ENCODE data around the gene CLCNKA.

DNA sequence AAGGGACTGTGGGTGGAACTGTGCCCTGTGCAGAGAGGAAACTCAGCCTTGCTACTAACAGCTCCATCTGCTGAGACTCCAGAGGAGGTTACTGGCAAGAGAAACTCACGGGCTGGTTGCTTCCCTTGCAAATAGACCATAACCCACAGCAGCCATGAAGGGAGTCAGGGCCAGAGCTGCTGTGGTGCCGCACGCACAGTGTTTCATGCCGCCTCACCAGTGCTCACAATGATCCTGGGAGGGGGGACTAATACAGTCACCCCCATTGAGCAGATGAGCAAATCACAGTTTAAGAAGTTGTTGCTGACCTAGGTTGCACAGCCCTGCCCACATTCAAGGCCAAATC lies 13.7 kb downstream of the ZBTB17 start:
- PRO-cap, result no peak

DNA sequence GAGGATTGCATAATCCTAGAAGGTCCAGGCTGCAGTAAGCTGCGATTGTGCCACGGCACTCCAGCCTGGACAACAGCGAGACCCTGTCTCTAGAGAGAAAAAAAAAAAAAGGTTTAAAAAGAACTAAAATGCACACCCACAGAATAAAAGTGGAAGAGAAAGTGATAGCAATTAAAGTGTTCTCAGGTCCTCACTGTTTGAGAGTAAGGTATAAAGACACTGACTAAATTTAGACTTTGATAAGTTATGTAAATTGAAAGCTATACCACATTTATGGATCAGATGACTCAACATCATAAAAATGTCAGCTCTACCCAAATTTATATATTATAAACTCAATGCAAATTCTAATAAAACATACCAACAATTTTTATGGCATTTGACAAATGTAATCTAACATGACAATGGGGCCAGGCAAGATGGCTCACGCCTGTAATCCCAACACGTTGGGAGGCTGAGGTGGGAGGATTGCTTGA lies 11.8 kb downstream of the ZBTB17 start:
- PRO-cap, result no peak

- PRO-cap, result no peak
Observed at GRCh38 chr1:16013685-16014216, 4.1 kb downstream of the HSPB7 start.

GRCh38 chr1:16021682-16022270 lies at the start of gene CLCNKA:
Gene CLCNKA, plus strand, starts transcription at chr1:16022036.
- PRO-cap, result no peak

DNA sequence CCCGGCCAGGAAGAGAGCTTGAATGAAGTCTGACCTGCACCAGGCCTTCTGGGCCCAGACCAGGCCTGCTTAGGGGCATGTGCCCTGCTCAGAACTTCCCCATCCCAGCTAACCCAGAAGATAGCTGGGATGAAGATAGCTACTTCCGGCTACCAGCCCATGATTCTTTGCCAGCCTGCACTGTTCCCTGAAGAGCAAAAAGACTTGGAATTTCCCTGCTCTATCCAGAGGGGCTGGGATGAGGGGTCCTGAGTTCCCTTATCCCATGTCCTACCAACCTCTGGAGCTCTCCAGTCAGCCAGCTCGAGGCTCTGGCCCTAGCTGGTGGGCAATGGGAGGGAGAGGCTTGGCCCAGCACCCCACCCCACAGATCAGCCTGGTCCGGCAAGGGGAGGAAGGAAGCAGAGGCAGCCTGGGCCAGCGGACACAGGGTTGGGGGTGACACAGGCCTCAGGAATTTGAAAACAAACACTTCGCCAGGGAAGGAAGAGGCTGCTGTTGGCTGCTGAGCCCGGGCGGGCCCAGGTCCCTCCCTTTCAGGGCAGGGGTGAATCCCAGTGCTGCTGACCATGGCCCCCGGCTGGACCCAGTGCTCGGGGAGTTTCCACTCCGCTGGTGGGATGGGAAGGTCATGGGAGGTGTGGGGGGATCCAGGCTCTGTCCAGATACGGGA lies 25.9 kb upstream of the EPHA2 start:
- PRO-cap, result bidirectional peak, plus-strand start at position 557 of the sequence, minus-strand start at position 386 of the sequence

GRCh38 chr1:16394985-16395388 lies 27.9 kb downstream of the SZRD1 start:
- PRO-cap, result no peak

GRCh38 chr1:16498330-16498925 lies 57.9 kb downstream of the NECAP2 start:
- PRO-cap, result no peak

GRCh38 chr1:16623390-16623881 lies 182.9 kb downstream of the NECAP2 start:
- PRO-cap, result no peak

DNA sequence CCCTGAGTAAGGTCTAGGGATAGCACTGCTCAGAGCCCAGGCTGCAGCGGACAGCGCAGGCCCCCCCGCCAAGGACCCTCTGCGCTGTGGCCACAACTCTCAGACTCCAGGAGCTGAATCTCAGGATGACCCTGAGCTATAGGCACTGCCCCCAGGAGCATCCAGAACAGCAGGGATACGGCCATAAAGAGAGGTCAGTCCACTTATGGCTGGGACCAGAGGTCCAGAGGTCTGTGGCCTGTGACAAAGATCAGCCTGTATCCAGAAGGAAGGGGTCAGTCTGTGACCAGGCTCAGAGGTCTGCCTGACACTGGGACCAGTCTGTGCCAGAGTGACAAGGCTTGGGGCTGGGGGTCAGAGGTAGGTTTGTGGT lies 186.2 kb downstream of the NECAP2 start:
- PRO-cap, result no peak

DNA sequence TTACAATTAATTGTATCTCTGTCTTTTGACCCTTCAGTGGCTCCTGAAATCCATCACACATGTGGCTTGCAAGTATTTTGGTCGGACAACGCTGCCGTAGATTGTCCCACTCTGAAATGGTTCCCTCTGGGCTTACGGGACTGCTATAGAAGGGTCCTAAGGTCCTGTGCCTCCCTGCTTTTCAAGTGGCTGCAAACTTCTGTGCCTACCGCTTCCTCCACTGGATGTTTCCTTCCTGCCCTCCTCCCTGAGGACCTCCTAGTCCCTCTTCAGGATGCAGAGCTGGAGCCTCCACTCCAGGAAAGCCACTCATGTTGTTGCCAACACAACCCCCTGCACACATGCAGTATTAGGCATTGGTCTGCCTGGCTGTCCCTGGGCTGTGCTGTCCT lies 155.1 kb upstream of the CROCC start:
- PRO-cap, result no peak

DNA sequence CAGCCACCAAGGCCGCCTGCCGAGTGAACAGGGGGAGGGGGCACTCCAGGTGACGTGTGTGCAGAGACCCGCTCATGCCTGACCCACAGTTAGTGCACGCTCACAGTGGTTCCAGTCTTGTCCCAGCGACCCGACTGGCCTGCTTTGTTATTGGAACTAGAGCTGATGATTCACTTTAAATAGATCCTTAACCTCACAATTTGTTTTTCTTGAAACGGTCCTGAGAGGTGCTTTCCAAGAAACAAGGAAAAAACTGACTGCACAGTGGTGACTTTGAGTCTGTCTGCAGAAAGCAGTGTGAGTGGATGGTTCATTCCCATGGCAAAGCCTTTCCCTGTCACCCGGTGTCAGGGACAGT lies 149.0 kb upstream of the CROCC start:
- PRO-cap, result no peak

DNA sequence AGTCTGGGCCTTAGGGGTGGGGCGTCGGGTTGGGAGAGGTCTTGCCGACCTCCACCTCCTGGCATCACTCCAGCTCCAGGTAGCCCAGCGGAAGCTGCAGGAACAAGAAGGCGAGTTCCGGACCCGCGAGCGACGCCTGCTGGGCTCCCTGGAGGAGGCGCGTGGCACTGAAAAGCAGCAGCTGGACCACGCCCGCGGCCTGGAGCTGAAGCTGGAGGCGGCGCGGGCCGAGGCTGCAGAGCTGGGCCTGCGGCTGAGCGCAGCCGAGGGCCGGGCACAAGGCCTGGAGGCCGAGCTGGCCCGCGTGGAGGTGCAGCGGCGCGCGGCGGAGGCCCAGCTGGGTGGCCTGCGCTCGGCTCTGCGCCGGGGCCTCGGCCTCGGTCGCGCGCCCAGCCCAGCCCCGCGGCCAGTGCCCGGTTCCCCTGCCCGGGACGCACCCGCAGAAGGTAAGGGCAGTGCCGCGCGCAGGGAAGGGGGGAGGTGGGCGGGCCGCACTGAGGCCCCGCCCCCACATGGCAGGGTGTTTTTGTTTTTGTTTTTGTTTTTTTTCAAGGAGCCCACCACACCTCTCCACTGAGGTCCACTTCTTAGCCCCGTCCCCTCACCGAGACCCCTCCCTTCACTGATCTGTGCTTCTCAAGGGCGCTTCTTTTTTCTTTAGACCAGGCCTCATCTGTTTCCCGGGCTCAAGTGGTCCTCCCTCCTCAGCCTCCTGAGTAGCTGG lies 19.6 kb downstream of the MFAP2 start:
- PRO-cap, result no peak

DNA sequence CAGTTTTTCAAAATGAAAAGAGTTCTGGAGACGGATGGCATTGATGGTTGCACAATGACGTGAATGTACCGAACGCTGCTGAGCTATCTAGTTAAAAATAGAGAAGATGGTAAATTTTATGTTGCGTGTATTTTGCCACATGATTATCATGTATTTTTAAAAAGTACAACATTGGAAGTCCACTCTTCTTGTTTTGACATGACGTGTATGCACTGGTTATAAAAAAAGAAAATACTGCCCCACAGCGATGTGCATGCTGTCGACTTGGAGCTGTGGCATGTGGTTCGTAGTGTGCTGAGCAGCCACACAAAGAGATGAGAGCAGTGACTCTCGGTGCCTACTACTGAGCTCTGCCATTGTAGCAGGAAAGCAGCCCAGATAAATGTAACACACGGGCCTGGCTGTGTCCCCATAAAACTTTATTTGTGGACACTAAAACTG lies 22.6 kb upstream of the PADI2 start:
- PRO-cap, result no peak

DNA sequence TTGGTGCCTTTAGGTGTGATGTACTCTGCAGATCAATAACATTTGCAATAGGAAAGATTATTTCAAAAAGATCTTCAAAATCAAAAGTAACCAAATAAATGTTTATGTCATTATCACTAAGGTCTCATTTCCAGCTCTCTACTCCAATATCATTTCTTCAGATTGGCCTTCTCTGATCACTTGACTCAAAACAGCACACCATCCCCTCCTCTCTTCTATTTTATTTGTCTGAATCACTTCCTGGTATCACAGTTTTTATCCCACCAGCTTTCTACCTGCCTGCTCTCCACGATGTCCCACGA lies 3.8 kb upstream of the PADI1 start:
- PRO-cap, result no peak

DNA sequence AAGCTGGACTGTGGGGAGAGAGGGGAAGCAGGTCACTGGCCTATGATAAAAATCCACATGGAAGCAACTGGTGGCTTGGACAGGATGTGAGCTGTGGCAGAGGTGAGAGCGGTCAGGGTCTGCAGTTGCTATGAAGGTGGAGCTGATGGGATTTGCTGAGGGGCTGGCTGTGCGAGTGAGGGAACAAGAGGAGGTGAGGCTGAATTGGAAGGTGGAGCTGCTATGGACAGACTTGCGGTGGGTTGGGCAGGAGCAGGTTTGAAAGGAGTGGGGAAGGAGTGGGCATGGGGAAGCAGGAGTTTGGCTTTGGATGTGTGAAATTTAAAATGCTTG lies 11.3 kb downstream of the PADI1 start:
- PRO-cap, result no peak

GRCh38 chr1:17406938-17407744 lies 32.3 kb downstream of the RCC2 start:
- PRO-cap, result no peak

GRCh38 chr1:17407745-17408481 lies 31.6 kb downstream of the RCC2 start:
- PRO-cap, result no peak

- PRO-cap, result no peak
Observed at GRCh38 chr1:17425971-17426879, 13.3 kb downstream of the RCC2 start.

- PRO-cap, result no peak
Observed at GRCh38 chr1:17460227-17460929, 20.9 kb upstream of the RCC2 start.

DNA sequence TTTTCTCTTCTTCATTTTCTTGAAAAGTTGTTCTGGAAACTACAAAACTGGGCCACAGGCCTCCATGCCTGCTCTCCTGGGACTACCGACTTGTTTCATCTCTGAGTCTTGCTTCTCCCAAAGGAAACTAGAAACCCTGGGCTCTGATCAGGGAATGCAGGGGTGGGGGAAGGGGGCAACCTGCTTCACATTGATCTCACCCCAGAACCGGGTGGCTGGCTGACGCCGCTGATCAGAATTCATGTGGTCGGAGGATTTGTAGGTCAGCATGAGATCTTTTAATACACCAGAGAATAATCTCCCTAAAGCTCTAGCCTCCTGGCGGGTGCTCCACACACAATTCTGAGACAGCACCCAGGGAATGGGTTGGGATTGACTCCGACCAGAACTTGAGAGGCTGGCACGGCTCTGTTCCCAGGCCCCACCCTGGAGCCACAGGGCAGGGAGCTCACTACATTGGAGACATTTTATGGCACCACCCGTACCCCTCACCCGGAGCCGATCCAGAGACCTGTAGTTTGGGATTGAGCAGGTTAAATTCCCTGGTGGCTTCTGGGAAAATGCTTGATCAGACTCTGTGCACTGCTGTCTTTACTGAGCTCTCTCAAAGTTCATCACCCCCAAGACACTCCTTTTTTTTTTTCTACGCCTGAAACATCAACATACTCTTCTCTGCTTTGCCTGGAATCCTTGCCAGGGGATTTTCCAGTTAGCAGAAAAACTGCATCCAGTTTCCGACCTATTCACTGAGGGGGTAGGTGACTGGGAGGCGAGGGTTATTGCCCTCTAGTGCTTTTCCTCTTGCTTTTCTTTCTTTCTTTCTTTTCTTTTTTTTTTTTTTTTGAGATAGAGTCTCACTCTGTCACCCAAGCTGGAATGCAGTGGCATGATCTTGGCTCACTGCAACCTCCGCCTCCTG lies 12.2 kb upstream of the ARHGEF10L start:
- PRO-cap, result no peak